ENCODE data around the genes ABCD1, SRPK3, RENBP, OPN1LW, OPN1MW and TEX28.

- PRO-cap = bidirectional peak, plus-strand start at chrX:153724511, minus-strand start at chrX:153724374; bidirectional peak, plus-strand start at chrX:153724856, minus-strand start at chrX:153724664
Measured at GRCh38 chrX:153724273-153725066, at the start of gene ABCD1. TSS of gene ABCD1 (plus strand) at chrX:153724856.

- PRO-cap = bidirectional peak, plus-strand start at chrX:153726600, minus-strand start at chrX:153726602; unidirectional peak, minus-strand start at chrX:153726868
Measured at GRCh38 chrX:153726505-153727565, 2.2 kb downstream of the ABCD1 start.

GRCh38 chrX:153743311-153744118 is 18.9 kb downstream of the ABCD1 start:
- PRO-cap = no peak

- PRO-cap = no peak
Measured at GRCh38 chrX:153780574-153781188, at the start of gene SRPK3. TSS of gene SRPK3 (plus strand) at chrX:153781041.

GRCh38 chrX:153818347-153818816 is 12.0 kb downstream of the PDZD4 start:
- PRO-cap = no peak

DNA sequence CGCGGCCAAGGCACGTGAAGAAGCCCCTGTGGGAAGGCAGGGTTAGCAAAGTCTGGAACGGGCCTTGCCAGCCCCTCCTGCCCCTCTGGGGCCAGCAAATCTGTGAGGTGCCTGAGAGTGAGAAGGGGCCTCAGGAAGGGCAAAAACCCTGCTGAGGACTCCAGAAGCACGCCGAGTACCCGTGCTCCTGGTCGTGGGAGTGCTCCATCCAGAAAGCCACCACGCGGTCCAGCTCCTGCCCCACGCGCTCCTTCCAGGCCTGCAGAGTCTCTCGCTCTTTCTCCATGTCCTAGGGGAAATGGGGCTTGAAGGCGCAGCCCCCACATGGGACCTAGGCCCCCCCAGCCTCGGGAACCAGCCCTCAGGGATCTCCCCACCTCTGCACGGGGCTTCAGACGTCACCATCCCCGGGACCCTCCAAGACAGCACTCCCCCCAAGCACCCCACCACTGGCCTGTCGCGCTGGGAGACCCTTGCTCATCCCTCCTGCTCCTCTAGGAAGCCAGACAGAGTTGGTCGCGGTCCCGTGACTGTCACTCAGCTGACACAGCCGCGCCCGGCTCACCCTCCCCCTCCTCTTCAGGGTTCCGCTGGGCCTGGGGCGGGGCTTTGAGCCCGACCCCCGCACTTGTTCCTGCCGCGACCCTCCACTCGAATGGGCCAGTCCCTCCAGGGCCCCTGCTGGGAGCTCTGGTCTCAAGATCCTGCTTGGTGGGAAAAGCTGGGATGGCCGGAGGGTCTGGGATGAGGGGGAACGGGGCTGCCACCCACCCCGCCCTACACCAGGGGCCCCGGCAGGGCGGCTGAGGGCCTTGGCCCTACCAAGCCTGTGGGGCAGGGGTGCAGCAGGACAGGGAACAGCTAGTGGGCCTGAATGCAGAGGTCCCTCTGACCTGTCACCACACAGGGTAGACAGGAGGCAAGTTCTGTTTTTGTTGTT is at the start of gene RENBP:
Gene RENBP, minus strand, starts transcription at position 514 of the 940 bp plus-strand sequence.
- PRO-cap = no peak

- PRO-cap = no peak
Measured at GRCh38 chrX:153953043-153953958, 8.9 kb upstream of the RENBP start.

DNA sequence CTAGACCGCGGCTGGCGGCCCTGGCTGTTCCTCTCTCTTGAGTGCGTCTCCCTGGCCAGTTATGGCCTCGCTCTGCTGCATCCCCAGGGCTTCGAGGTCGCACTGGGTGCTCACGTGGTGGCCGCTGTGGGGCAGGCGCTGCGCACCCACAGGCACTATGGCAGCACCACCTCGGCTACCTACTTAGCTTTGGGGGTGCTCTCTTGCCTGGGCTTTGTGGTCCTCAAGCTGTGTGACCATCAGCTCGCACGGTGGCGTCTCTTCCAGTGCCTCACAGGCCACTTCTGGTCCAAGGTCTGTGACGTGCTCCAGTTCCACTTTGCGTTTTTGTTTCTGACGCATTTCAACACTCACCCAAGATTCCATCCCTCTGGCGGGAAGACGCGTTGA is 9.9 kb downstream of the TMEM187 start:
- PRO-cap = no peak

DNA sequence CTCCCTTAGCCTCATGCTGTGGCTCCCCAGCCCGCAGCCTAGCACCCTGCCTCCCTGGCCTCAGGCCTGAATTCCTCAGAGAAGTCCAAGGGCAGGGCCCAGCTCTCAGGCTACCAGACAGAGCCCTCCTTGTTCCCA is 7.1 kb downstream of the IRAK1 start:
- PRO-cap = no peak

GRCh38 chrX:154019134-154019380 is 645 bp downstream of the IRAK1 start:
- PRO-cap = bidirectional peak, plus-strand start at chrX:154019245, minus-strand start at chrX:154019216

- PRO-cap = no peak
Measured at GRCh38 chrX:154143999-154144493, at the start of gene OPN1LW. TSS of gene OPN1LW (plus strand) at chrX:154144243.

GRCh38 chrX:154182402-154182666 is at the start of gene OPN1MW:
TSS of gene OPN1MW (plus strand) at chrX:154182596.
- PRO-cap = no peak

DNA sequence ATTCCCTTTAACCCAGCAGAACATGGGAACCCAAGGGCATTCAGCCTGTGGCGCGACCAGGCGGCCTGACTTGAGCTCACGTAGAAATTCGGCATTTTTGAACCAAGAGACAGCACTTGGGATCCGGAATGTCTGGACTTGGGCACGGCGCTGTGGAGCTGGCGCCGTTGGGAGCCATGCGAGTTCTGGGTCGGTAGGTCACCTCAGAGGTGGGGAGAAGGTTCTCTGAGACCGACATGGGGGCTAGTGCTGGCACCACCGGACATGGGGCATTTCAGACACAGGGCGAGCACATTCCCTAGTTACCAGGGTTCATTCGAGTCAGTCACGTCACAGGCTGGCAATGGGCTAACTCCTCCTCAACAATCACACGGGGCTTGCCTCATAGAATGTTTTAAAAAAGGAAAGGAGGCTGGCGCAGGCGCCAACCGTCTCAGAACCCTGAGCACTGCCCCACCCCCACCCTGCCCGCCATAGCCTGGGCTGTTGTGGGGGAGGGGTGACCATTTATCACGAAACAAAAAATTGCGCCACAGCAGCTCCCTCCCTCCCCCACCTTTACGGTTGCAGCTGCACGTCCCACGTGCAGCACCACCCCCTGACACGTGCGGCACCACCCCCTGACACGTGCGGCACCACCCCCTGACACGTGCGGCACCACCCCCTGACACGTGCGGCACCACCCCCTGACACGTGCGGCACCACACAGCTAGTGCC is at the start of gene TEX28:
Gene TEX28, minus strand, starts transcription at position 297 of the 717 bp plus-strand sequence.
- PRO-cap = no peak

DNA sequence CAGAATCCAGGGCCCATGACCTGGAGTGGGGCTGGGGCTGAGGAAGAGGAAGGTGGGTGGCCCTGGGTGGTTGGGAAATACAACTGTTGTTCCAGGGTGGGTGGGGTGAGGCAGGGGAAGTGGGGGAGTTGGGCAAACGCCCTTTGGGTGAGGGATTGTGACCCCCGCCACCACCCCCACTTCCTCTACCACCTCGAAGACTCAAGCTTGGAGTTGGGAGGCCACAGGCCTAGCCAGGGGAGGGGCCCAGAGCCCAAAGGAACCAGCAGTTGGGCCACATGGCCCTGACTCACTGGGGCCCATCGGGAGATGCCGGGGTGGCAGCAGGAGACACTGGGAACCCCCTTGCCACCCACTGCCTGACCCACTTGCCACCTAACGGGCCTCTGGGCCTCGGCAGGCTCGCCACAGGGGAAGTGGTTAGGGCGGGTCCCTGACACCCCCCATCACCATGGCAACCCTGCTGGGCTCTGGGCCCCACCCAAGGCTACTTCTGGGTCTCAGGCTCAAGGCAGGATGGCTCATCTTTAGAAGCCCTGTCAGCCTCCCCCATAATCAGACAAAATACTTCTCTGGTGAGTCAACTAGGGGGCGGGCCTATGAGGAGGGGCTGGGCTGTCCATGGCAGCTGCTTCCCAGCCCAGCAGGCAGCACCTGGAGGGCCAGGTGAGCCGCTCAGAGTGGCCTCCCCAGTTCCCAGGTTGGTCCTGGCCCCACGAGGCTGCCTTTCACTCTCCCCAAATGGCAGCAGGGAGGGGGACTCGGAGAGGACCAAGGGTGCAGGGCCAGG is 5.7 kb downstream of the FLNA start:
- PRO-cap = bidirectional peak, plus-strand start at position 646 of the sequence, minus-strand start at position 388 of the sequence

- PRO-cap = no peak
Measured at GRCh38 chrX:154383494-154383972, 4.4 kb downstream of the EMD start.

- PRO-cap = no peak
Measured at GRCh38 chrX:154401763-154402767, 3.9 kb downstream of the RPL10 start.

- PRO-cap = no peak
Measured at GRCh38 chrX:154413514-154414321, 2.4 kb downstream of the TAFAZZIN start.

DNA sequence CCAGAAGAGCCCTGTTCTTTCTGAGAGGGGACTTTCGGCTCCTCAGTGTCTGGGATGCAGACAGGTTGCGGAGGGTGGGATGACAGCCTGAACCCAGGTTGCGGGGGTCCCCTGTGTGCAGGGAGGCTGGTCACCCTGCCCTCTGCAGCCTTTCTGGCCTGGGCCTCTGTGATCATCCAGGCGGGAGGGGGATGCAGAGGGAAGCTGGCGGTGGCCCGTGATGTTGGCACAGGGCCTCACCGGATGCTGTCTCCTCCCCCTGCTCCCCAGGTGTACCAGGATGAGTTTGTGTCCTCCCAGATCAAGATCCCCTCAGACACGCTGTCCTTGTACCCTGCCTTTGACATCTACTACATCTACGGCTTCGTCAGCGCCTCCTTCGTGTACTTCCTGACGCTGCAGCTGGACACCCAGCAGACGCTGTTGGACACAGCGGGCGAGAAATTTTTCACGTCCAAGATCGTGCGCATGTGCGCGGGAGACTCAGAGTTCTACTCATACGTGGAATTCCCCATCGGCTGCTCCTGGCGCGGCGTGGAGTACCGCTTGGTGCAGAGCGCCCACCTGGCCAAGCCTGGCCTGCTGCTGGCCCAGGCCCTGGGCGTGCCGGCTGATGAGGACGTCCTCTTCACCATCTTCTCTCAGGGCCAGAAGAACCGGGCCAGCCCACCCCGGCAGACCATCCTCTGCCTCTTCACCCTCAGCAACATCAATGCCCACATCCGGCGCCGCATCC is 2.9 kb downstream of the PLXNA3 start:
- PRO-cap = no peak

DNA sequence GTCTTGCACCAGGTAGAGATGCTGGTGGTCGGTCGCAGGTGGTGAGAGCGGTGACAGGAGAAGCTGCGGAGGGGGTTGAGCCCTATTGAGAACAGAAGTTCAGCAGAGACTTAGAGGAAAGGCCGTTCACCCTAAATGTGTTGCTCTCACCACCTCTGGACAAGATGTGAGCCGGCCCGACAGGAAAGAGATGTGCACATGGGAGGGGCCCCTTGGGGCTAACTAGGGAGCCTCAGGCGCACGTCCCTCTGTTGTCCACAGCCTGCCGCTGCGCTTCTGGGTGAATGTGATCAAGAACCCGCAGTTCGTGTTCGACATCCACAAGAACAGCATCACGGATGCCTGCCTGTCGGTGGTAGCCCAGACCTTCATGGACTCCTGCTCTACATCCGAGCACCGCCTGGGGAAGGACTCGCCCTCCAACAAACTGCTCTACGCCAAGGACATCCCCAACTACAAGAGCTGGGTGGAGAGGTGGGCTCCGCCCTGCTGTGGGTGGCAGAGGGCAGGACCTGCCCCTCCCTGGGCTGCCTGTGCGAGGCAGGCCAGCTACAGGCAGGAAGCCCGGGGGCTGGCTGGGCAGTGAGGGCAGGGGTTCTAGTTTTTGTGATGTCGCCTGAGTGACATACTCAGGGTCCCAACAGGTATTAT is 8.1 kb downstream of the LAGE3 start:
- PRO-cap = no peak

GRCh38 chrX:154472829-154473546 is 6.1 kb downstream of the LAGE3 start:
- PRO-cap = no peak

All from Calu3 (cell line).